ENCODE measurements around the genes SAMD11 and C1orf159.

DNA sequence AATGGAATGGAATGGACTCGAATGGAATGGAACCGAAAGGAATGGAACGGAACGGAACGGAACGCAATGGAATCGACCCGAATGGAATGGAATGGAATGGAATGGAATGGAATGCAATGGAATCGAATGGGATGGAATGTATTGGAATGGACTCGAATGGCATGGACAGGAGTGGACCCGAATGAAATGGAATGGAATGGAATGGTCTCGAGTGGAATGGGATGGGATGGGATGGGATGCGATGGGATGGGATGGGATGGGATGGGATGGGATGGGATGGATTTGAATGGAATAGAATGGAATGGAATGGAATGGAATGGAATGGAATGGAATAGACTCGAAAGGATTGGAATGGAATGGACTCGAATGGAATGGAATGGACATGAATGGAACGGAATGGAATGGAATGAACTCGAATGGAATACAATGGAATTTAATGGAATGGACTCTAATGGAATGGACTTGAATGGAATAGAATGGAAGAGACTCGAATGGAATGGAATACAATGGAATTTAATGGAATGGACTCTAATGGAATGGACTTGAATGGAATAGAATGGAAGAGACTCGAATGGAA lies 103.5 kb upstream of the OR4F16 start:
- RRBS = no CpG with 5 or more reads among the region's 19 CpGs

- RRBS = no CpG with 5 or more reads among the region's 10 CpGs
Observed at GRCh38 chr1:856026-856706, 67.6 kb upstream of the SAMD11 start.

- RRBS = 41% methylated on average over 4 of the region's 54 CpGs
Observed at GRCh38 chr1:904986-905676, 18.6 kb upstream of the SAMD11 start.

DNA sequence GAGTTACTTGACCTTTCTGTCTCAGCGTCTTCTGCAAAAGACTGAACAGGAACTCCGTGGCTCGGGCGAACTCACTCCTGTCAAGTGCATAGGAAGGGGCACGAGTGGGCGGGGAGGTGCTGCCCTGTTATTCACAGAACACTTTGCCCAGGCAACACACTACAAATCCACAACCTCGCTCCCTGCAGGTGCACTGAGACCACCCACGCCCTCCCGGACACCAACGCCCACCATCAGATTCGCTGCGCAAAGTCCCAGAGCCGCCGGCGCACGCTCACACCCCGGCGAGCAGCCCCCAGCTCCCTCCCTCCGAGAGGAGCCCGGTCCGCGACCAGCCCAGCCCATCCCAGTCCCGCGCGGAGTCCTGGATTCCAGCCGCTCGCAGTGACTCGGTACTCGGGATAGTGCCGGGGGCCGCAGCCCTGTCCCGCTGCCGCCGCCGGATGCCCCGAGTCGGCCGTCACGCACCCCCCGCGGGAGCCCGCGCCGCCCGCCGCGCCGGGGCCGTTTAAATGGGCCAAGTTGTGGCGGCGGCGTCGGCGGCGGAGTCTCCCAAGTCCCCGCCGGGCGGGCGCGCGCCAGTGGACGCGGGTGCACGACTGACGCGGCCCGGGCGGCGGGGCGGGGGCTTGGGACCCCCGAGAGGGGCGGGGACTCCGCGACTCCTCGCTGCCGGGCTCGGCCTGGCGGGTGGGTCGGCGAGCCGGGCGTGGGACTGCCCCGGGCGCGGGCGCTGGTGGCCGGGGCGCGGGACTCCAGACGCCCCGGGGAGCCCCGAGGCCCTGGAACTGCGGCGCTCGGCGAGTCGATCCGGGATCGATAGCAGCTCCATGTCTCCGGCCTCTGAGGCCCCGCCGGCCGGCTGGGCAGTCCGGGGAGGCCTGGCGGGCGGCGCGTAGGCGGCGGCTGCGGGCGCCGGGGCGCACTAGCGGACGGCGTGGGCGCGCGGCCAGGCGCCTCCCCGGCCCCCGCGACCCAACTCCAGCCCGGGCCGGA lies at the start of gene SAMD11:
Gene SAMD11, plus strand, starts transcription at position 539 of the 996 bp plus-strand sequence.
- RRBS = 3% methylated on average over 83 of the region's 126 CpGs

DNA sequence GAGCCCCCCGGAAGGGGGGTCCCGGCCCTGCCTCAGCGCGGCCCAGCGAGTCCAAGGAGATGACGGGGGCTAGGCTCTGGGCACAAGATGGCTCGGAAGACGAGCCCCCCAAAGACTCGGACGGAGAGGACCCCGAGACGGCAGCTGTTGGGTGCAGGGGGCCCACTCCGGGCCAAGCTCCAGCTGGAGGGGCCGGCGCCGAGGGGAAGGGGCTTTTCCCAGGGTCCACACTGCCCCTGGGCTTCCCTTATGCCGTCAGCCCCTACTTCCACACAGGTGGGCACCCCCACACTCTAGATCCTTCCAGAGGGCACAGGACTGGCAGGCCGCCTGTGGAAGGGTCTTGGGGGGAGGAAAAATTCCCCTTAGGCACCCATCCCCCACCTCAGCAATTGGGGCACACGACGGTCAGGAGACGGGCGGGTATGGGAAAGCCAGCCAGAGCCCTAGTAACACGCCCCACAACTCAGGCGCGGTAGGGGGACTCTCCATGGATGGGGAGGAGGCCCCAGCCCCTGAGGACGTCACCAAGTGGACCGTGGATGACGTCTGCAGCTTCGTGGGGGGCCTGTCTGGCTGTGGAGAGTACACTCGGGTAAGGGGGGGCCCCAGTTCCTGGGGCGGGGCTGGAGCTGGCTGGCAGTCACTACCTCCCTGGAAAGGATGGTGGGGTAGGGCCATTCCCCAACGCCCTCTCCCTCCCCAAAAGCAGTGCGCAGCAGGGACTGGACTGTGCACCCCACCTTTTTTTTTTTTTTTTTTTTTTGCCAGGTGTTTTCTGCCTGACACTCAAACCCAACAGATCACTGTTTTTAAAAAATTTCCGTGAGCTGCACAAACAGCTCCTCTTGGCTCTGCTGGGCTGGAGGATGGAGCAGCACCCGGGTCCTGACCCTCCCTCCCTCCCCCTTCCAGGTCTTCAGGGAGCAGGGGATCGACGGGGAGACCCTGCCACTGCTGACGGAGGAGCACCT lies 16.0 kb downstream of the NOC2L start:
- RRBS = no CpG with 5 or more reads among the region's 38 CpGs

- RRBS = 4% methylated on average over 6 of the region's 58 CpGs
Observed at GRCh38 chr1:961249-961952, 1.0 kb downstream of the KLHL17 start.

DNA sequence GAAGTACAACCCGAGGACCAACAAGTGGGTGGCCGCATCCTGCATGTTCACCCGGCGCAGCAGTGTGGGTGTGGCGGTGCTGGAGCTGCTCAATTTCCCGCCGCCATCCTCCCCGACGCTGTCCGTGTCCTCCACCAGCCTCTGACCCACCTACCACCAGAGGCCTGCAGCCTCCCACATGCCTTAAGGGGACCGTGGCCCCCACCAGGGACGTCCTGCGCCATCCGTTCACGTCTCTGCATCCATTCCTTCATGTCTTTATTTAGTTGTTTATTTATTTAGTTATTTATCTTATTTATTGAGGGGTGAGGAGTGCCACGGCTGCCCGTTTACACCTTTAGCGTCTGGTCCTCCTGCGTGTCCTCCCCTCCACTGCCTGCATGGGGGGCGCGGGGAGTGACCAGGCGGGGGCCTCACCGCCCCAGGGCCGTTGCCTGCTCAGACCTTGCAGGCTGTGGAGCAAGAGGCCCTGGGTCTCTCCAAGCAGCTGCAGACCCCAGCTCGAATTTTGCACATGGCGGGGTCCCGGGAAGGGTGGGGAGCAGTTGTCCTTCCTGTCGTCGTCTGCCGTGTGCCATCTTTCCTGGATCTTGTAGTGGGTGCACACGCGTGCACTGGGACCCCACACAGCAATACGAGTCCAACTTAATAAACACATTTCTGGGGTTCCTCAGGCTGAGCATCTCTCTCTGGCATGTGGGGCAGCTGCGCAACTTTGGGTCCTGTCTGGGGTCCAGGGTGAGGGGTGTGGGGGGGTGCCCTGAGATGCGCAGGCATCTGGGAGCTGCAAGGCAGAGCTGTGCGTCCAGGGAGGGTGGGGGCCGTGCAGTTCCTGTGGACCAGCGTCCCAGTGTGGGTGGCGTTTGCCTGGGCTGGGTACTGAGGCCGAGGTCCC lies 988 bp upstream of the PLEKHN1 start:
- RRBS = no CpG with 5 or more reads among the region's 40 CpGs

- RRBS = 4% methylated on average over 28 of the region's 57 CpGs
Observed at GRCh38 chr1:1020472-1021095, 664 bp downstream of the AGRN start.

DNA sequence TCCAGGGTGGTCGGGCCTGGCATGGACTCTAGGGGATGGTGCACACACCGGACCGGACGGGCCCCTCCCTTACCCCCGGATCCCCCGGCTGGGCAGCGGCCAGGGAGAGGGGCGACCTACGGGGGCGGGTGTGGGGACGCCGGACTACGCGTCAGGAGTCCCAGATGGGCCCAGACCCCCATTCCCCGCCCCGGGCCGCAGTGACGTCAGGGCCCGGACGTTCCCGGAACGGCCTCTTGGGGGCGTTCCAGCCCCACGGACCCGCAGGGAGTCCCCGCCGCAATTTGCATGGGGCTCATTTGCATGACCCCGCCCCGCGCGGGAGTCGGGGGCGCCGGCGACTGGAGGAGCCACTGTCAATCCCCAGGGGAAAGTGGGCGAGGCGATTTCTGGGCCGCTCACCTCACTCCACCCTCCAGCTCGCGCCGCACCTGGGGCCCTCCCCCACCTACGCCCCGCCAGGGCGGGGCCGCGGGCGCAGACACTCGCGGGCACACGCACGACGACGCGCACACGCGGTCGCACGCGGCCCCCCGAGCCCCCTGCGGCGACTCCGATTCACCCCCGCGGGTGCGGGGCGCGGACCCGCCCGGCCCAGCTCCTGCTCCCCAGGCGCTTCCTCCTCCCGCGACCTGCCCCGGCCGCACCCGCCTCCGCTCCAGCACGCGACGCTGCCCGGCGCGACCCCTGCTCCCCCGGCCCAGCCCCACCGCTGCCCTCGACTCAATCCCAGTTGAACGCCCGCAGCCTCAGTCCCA lies 13.1 kb downstream of the AGRN start:
- RRBS = 6% methylated on average over 28 of the region's 88 CpGs

GRCh38 chr1:1115616-1116843 lies at the start of gene C1orf159:
Gene C1orf159 (minus strand): TSS chr1:1116089.
- RRBS = 4% methylated on average over 82 of the region's 150 CpGs

DNA sequence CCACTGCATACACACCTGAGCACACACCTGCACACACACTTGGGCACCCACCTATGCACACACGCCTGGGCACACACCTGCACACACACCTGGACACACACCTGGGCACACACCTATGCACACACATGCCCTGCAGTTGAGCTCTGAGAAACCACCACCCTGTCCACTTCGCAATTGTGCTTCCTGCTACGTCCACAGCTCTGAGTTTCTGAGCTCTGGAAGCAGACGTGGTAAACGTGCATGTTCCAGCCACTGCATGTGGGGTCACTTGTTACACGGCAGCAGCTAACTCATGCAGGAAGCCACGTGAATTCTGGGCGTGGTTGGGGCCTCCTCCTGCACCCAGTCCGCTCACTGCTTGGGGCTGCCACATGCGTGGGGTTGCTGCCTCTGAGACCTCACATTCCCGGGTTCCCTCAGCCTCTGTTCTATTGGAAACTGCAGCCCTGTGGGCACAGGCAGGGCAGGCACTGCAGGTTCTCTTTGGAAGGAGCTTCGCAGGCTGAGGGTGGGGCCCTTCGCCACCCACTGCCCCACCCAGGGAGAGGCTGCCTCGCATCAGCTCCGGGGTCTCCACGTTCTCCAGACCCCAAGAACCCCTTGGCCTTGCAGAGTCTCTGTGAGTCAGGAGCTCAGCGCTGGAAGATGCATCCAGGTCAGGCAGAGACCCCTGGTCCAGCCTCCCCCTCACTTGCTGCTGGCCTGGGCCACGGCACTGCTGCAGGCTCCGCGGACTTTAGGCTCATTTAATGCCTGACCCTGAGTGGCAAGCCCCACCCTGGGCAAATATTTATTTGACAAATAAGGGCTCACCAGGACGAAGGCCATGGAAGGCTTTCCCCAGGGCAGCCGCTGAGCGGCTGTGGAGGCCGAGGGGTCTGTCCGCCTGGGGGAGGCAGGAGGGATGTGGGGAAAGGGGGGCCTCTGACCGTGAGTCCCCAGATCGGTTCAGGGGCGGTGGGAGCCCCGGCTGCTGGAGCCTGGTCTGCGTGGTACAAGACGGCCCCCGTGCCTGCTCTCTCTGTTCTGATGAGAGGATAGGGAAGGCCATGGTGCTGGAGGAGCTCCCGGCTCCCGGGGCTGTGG lies 8.6 kb upstream of the C1orf159 start:
- RRBS = no CpG with 5 or more reads among the region's 34 CpGs

DNA sequence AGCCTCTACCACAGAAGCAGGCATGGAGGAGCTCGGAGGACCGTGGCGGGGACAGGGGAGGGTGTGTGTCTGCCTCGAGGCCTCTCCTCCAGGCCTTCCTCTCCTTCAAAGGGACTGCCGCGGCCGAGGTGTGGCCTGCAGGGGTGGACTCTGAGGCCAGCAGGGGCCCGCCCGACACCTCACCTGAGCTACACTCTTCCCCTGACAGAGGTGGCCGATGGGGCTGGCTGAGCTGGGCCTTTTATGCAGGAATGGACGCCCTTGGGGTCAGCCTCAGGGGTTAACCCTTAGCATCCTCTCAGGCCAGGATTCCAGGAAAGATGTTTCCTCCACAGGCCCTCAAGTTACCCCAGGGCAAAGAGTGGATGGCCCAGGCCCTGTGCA lies 9.4 kb upstream of the C1orf159 start:
- RRBS = no CpG with 5 or more reads among the region's 11 CpGs

DNA sequence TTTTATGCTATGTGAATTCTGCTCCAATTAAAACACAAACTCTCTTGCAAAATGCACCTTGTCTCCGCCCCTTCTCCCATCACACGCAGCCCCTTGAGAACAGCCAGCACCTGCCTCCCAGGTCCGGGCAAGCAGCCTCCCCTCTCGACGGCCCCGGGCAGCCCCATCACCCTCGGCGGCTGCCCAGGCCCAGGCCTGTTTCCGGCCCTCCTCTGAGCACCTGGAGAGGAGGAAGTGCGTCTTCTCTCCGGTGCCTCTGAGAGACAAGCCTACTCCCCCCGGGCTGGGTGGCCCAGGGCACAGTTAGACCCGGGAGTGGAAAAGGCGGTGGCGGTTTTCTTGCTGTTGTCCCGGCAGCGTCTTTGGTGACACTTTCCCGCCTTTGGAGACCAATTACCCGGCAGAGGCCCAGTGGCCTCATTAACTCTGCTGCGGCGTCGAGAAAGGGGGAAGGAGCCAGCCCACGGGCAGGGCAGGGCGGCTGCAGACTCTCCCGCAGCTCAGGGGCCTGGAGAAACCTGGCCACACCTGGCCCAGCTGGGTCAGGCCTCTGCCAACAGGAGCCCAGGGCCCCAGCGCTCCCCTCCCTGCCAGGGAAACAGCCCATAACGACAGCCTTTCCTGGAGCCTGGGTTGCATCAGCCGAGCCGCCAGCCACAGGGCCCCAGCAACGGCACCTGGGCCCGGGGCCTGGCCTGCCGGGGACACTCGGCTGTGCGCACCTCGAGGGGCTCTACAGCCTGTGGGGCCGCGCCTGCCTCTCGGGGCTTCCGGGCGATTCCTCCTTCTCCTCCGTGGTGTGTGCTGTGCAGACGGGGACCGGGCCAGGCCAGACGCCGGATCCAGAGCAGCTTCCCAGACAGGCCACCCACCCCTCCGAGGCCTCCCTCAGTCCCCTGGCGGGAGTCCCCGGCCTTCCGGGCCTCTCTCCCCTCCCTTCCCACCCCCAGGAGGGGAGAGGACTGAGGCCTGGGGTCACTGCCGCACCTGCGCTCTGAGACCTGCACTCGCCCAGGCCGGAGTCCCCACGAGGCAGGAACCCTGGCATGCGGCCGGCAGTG lies 28.4 kb upstream of the C1orf159 start:
- RRBS = 65% methylated on average over 32 of the region's 56 CpGs

GRCh38 chr1:1162409-1163194 lies 11.1 kb upstream of the TTLL10 start:
- RRBS = 24% methylated on average over 13 of the region's 54 CpGs

DNA sequence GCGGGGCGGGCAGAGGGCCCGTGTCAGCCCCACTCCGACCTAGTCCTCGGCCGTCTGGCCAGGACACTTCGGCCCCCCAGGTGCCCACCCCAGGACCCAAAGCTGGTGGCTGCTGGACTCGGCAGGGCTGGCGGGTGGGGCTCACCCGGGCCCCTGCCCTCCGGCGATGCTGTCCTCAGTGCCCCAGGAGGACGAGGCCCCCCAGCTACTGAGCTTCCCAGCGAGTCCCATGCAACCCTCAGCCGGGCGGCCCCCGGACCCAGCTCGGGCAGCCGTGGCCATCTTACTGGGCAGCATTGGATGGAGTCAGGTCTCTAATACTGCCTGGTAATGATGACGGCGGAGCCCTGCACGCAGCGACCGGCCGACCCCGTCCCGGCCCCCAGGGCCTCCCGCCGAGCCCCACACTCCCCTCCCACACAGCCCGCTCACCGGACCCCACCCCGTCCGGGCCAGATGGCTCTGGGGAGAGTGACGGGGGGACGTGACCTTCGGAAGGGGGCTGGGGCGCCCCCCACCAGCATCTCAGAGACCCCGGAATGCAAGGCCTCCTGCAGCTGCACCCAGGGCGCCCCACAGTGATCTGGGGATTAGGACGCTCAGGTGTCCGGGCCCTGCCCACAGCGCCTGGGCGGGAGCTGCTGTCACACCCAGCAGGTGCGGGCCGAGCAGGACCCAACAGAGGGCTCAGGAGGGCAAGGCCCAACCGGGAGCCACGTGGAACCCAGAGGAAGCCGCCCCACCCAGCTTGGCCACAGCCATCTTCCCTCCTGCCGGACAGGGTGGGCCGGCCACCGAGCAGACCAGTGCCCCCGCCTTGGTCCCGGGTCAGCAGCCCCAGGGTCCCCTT lies 6.6 kb upstream of the TTLL10 start:
- RRBS = 29% methylated on average over 29 of the region's 53 CpGs

GRCh38 chr1:1256901-1257454 lies 10.5 kb upstream of the C1QTNF12 start:
- RRBS = no CpG with 5 or more reads among the region's 22 CpGs

- RRBS = 46% methylated on average over 4 of the region's 36 CpGs
Observed at GRCh38 chr1:1302848-1303605, 4.7 kb downstream of the ACAP3 start.

- RRBS = 87% methylated on average over 13 of the region's 78 CpGs
Observed at GRCh38 chr1:1332263-1333432, 1.6 kb downstream of the TAS1R3 start.

DNA sequence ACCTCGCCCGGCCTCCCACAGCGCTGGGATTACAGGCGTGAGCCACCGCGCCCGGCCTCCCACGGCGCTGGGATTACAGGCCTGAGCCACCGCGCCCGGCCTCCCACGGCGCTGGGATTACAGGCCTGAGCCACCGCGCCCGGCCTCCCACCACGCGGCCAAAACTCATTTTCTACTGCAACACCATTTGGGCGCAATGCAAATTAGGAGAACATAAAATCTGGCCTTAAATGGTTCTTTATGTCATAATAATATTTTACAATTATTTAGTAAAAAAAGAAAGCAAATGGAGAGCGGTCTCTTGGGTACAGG lies 10.4 kb upstream of the AURKAIP1 start:
- RRBS = no CpG with 5 or more reads among the region's 21 CpGs

DNA sequence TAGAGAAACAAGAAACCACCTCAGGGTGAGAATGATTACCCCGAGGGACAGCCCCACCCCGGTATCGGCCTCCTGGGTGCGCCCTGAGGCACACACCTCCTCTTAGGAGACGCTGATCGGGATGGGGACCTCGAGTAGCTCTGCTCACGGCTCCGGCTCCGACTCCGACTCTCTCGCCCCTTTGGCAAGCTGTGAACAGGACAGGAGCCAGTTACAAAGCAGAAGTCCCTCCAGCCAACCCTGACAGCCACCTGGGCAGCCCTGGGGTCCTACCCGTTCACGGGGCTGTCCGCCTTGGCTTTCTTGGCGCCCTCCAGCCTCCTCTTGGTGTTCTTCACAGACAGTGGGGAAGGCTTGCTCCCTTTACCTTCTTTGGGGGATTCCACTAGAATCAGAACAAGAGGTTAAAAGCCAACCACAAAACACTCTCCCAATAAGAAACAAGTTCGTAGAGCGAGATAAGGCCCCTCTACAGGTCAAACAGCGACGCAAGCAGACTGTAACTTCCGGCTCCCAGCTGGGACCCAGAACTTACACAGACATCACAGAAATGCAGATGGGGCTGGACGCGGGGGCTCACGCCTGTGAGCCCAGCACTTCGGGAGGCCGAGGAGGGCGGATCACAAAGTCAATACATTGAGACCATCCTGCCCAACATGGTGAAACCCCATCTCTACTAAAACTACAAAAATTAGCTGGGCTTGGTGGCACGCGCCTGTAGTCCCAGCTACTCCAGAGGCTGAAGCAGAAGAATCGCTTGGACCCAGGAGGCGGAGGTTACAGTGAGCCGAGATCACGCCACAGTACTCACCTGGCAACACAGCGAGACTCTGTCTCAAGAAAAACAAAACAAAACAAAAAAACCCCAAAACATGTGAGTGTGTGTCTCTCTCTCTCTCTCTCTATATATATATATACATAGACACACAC lies 11.2 kb downstream of the CCNL2 start:
- RRBS = 93% methylated on average over 6 of the region's 34 CpGs